Daoy (cell line): ENCODE measurements around a stretch of chr12.

GRCh38 chr12:122853972-122854228 lies 18.6 kb downstream of the HIP1R start:
- RAMPAGE, long total RNA, result no peak

DNA sequence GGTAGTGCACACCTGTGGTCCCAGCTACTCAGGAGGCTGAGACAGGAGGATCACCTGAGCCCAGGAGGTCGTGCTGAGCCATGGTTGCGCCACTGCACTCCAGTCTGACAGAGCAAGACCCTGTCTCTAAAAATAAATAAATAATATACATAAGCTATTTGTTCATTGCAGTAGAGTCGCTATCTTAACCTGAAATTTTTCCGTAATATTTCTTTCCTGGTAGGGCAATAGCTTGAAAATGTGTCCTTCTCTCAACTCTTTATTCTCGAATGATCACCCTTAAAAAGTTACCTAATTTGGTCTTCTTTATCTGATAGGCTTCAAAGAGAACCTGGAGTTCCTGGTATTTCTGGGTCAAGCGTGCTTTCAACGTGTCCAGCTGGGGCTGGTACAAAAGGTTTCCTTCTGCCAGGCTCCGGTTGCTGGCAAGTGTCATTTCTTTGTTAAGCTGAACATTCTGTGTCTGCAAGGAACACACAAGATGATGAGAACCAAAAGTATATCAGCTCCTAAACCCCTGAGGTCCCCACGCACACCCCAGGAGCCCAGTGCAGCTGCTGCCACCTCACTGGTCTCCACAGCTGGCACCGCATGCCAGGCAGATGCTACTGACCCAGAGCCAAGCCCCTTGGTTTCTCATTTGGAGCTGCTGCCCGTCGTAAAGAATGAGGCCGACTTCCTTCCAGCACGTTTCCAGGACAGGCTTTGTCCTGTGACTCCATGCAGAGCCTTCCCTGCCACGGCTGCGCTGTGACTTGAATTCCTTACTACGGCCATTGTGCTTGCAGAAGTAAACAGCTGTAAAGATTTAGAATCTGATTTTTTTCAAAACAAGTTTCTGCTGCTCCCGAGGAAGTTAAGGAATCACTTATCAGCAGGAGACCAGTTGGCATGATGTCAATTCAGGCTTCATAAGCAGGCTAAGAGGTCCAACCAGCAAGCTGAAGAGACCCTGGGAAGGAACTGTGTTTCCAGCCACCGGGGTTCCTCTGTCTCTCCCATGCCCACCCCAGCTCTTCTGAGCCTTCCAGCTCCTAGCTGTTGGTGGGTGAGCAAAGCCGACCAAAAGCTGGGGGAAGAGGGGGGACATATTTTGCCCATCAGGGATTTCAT lies 25.0 kb downstream of the VPS37B start:
- RAMPAGE, long total RNA, result no peak

DNA sequence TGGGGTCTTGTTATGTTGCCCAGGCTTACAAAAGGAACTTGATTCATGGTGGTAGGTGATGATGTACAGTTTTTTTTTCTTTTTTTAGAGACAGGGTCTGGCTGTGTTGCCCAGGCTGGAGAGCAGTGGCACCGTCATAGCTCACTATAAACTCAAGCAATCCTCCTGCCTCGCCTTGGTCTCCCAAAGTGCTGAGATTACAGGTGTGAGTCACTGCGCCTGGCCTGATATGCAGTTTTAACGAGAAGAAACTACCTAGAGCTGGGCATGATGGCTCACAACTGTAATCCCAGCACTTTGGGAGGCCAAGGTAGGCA lies 12.9 kb upstream of the VPS37B start:
- RAMPAGE, long total RNA, result no peak

DNA sequence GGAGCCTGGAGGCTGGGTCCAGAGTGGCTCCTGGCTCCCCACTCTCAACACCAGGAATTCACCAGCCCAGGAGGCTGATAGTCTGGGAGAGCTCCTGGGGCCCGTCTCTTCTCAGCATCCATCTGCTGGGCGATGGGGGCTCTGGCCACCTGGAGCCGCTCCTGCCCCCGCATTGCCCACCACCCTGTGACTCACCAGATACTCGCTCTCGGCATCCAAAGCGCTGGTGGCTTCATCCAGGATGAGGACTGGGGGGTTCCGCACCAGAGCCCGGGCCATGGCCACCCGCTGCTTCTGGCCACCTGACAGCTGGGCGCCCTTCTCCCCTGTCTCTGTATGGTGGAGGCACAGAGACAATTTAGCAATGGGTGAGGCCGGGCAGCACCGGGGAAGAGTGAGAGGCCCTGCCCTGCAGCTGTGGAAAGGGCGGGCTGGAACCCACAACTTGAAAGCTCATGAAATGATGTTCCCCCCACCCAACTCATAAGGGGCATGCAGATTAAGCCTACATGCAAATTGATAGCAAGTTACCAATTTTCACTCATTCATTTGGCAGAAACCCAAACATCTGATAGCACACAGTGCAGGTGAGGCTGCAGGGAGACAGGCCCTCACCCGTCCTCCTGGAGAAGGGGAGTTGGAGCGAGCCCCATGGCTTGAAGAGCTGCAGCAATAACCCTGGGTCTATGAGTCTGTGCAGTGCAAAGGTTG lies 34.1 kb downstream of the ABCB9 start:
- RAMPAGE, long total RNA, result no peak

- RAMPAGE, long total RNA, result no peak
Observed at GRCh38 chr12:123076779-123077754, 73.8 kb downstream of the PITPNM2 start.

GRCh38 chr12:123094601-123095102 lies 56.2 kb downstream of the PITPNM2 start:
- RAMPAGE, long total RNA, result no peak

DNA sequence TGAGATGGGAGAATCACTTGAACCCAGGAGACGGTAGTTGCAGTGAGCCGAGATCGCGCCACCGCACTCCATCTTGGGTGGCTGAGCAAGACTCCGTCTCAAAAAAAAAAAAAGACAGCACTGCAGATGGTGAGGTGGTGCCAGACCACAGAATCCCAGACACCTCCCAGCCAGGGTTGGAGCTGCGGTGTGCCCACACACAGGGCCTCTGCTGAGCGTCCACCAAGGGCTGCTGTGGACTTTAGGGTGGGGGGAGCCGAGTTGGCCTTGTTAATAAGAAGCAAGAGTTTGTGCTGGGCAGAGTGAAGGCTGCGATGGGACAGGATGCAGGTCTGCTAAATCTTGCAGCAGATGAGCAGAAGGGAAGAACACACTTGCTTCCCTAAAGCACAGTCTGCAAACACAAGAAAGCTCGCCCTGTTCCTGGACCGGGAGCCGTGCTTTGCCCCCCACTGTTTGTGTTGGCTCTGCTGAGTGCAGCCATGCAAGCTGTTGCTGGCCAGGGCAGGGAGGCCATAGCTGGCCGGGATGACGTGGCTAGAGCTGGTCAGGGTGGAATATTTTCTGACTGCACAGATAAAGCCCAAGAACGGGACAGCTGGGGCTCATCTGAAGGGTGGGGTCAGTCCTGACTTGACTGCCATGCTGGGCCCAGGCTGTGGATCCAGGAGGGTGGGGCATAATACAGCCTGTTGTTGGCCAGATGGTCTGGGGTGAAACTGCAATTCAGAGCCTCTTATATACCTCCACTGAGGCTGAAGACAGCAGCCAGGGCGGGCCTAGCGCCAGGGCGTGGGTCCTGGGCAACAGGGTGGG lies 14.5 kb downstream of the KMT5A start:
- RAMPAGE, long total RNA, result no peak

DNA sequence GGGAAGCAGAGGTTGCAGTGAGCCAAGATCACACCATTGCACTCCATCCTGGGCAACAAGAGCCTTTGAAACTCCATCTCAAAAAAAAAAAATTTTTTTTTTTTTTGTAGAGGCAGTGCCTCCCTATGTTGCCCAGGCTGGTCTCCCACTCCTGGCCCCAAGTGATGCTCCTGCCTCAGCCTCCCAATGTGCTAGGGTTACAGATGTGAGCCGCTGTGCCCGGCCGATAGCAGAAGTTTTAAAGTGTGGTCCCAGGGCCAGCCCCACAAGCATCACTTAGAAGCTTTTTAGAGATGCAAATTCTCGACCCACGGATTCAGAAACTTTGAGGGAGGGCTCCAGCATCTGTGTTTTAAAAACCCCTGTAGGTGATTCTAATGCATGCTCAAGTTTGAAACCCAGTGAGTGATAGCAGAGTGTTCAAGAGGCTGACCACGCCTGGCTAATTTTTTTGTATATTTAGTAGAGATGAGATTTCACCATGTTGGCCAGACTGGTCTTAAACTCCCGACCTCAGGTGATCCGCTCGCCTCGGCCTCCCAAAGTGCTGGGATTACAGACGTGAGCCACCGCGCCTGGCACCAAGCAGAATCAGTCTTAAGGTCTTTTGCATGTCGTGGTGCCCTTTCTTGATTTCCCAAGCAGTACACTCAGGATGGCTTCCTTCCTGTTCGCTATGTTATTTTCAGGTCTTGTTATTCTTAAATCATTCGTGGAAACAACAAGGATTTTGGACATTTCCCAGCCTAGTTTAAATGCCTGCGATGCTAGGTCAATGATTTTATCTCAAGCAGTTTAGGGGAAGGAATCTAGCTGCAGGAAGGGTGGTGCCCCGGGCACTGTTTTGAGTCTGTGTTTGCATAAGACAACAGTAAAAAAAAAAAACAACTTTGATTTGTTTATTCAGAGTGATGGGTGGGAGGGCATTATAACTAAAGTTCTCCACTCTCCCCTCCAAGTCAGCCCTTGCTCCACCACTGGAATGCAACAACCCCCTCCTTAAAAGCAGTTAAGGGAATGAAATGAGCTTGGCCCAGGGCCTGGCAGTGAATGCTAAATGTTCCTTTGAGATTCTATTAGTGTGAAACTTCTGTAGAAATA lies 9.1 kb upstream of the RILPL2 start:
- RAMPAGE, long total RNA, result no peak

GRCh38 chr12:123471405-123471733 lies 13.4 kb downstream of the SNRNP35 start:
- RAMPAGE, long total RNA, result no peak

GRCh38 chr12:123474472-123475693 lies 16.9 kb downstream of the SNRNP35 start:
- RAMPAGE, long total RNA, result no peak

GRCh38 chr12:123583160-123583827 lies 1.1 kb upstream of the TMED2 start:
- RAMPAGE, long total RNA, result no peak

GRCh38 chr12:123733206-123734200 lies 21.4 kb downstream of the ATP6V0A2 start:
- RAMPAGE, long total RNA, result no peak

- RAMPAGE, long total RNA, result no peak
Observed at GRCh38 chr12:123823251-123823578, 61.1 kb downstream of the DNAH10 start.

- RAMPAGE, long total RNA, result no peak
Observed at GRCh38 chr12:123983802-123984140, 10.8 kb downstream of the ZNF664 start.

DNA sequence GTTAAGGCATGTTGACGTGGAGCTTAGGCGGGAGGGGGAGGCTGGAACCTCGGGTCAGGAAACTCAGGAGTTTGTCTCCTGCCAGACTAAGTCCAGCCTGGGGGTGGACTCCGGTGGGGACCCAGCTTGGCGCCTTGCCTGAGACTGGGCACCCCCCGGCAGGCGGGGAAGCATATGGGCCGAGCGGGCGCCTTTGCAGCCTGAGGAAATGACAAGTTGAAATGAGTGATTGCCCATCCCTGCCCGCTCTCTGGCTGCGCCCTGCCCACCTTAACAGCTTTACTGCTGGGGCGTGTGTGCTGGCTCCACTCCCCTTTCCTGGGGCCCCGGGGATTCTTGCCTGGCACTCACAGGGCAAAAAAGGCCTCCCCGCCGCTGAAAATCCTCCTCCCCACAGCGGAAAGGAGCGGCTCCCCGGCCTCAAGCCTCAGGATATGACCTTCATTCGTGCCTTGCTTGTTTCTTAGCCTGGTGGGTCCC lies 1.4 kb downstream of the RFLNA start:
- RAMPAGE, long total RNA, result no peak

- RAMPAGE, long total RNA, result no peak
Observed at GRCh38 chr12:124333940-124334629, 39.2 kb downstream of the RFLNA start.

DNA sequence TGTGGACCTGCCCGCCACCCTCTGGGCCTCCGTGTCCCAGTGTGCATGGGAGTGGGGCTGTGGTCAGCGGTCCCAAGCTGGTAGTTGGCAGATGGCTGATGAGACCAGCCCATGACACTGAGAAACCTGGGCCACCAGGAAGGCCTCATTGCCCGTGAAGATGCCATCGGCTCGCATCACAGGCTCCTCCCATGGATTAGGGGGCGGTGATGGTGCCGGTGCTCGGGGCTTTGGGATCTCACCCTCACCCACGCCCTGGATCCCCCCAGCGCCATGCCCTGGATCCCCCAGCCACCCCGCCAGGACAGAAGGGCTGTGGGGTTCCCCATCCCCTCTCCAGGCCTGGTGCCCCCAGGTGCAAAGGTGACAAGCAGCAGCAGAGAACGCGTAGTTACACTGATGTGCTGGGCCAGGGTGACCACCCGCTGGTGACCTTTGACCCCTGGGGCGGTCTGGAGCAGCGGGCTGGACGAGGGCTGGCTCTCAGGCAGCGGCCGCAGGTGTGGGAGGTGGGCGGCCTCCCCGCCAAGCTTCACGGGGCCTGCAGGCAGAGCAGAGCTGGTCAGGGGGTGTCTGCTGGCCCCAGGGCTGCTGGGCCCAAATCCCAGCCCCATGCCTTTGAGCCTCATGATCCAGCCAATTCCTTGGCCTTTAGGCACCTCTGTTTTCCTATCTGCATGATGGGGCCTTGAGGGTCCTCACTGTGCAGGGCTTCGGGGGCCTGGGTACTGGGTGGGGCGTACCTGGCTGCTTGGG lies 40.0 kb downstream of the RFLNA start:
- RAMPAGE, long total RNA, result no peak

DNA sequence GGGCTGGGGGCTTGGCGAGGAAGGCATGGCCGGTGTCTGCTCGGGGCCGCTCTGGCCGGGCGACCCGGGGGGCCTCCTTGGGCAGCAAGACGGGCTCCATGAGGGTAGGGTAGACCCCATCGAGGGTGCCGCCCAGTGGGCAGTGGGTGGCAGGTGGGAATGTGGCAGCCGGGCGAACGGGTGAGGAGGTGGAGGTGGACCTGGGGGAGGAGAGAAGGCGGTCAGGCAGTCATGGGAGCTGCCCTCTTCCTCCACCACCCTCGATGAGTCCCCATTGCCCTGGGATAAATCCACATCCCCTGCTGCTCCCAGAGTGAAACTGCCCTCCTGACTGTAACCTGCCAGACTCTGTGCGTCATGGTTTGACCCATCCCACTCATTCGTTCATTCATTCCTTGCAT lies 42.1 kb downstream of the RFLNA start:
- RAMPAGE, long total RNA, result no peak

- RAMPAGE, long total RNA, result no peak
Observed at GRCh38 chr12:124391204-124391647, 96.3 kb downstream of the RFLNA start.

DNA sequence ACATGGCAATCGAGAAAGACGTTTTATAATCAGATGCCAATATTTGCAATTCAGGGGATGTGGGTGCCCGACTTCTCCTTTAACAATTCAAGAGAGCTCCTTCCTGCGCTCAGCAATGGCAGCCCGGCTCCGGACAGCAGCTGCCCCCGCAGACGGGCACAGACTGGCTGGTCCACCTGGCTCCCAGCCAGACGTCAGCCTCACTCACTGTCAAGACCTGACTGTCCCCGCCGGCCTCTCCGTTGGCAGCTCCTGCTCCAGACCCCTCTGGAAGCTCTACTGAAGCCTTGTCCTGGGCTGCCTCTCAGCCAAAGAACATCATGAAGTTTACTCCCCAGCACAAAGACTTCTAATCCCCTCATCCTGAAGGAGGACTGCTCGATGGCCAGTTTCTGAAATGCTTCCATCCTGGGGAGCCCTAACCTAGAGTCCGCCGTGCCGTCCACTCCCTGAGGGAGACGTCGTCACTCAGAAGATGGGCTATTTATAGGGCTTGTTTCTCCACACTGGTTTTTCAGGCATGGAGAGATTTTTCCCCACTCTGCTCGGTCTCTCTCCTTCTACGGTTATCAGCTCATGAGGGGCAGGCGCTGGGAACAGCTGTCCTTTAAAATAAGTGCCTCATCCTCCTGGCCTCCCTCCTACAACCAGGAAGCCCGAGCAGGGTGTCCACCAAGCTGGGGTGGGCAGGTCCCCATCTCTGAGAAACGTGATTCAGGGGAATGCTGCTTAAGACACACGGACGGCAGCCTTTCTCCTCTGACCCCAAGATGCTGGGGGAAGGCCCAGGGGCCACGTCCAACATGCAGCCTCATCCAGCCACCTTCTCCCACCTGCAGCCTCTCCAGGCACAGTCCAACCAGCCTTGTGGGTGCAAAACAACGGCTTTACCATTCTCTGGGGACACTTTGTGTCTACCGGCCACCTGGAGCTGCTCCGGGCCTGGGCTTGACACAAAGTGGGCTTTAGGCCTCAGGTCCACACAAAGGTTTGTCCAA lies 126.4 kb downstream of the RFLNA start:
- RAMPAGE, long total RNA, result no peak